ENCODE measurements around the genes KMT2C and XRCC2.

DNA sequence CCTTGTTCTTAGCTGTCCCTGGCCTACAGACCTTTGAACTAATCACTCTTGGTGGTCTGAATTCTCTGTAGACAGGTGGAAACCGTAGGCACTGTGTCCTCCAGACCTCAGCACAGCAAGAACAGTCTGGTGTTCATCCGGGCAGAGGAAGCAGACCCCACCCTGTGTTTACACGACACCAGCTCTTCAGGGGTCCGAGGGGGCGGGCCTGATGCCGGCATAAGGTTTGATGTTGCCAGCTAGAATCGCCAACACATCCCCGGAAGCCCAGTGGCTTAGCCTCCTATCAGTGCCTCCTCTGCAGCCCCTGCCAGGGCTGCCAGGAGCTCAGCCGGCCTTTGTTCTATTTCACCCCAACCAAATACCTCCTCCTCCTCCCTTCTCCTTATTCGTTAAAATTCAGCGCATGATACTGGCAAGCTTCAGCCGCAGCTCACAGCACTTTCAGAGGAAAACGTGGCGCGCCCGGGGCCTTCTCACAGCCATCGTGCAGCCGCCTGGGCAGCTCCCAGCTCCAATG lies 176.2 kb upstream of the RHEB start:
- RRBS, result 76% methylated on average over 8 of the region's 18 CpGs

DNA sequence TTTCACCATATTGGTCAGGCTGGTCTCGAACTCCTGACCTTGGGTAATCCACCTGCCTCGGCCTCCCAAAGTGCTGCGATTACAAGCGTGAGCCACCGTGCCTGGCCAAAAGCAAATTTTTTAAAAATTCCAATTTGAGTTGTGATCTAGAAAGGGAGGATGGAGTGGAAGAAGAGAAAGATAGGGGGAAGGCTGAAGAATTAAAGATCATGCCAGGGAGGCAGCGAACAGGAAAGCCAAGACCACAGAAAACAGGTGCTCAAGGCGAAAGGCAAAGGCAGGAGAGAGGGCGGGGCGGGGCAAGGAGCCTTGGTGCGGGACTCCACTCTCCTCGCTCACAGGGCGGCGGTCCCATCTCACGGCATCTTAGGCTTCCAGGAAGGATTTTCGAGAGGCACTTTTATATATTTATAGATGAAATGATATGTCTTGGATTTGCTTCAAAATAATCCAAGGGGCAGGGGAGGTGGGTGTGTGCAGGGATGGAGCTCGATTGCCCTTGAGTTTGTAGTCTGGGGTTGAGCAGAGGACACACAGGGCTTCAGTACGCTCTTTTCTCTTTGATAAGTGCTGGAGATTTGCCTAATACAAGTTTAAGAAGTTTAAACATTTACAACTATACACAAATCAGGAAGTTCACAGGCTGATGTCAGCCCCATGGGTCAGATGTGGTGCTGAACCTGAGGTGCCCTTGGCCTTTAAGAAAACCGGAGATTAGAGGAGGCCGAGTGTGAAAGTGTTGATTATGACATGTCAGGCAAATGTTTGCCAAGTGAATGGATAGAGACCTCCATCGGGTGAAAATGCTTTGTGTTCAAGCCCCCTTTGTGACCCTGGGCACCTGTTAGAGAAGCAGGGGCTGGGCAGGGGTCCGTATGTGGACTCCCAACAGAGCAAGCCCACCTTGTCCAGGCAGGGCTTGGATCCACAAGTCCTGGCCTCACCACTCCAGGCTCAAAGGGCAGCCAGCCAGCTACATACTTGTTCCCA lies 161.1 kb downstream of the PRKAG2 start:
- RRBS, result no CpG with 5 or more reads among the region's 21 CpGs

DNA sequence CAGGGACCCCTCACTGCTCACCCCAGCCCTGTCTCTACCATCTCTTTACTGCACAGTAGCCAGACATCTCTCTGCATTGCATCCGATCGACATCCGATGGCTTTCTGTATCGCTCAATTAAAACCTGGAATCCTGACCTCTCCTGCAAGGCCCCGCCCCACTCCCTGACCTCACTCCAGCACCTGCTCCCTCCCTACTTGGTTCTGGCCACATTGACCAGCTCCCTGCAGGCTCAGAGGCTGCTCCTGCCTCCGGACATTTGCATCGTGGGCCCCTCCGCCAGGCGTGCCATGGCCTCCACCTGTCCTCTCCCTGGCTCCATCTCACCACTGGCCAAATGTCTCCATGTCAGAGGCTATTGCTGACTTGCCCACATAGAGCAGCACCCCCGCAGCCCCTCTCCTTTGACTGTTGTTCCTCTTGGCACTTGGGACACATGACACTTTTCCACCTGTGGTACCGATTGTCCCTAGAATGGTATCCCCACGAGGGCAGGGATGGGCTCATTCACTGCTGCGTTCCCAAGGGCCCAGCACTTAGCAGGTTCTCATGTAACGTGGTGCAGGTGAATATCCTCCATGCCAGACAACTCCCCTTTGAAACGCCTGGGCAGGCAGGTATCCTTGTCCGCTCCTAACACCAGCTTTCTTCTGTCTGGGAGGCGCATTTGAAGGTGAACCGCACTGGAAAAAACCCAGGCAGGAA lies 117.8 kb downstream of the PRKAG2 start:
- RRBS, result no CpG with 5 or more reads among the region's 18 CpGs

DNA sequence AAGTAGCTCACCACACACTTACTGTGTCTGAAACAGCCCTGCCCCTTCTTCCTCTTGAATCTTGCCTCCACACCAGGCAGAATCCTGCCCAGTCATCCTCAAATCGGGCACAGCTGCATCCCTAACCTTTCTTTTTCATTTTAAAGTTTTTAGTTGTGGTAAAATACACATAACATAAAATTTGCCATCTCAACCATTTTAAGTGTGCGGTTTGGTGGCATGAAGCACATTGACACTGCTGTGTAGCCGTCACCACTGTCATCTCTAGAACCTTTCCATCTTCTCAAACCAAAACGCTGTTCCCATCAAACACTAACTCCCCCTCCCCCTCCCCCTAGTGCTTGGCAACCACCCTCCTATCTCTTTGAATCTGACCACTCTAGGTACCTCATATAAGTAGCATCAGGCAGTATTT lies 89.9 kb downstream of the PRKAG2 start:
- RRBS, result no CpG with 5 or more reads among the region's 4 CpGs

- RRBS, result no CpG with 5 or more reads among the region's 7 CpGs
Observed at GRCh38 chr7:151825999-151826375, 50.9 kb downstream of the PRKAG2 start.

- RRBS, result no CpG with 5 or more reads among the region's 27 CpGs
Observed at GRCh38 chr7:151837332-151838211, 39.3 kb downstream of the PRKAG2 start.

- RRBS, result no CpG with 5 or more reads among the region's 22 CpGs
Observed at GRCh38 chr7:151844144-151844902, 32.6 kb downstream of the PRKAG2 start.

DNA sequence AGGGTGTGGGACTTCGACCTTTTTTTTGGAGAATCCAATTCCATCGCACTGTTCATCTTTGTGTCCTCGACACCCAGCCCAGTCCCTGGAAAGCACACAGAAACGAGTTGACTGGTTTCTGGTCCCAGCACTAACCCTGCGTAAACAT lies 9.4 kb downstream of the PRKAG2 start:
- RRBS, result no CpG with 5 or more reads among the region's 5 CpGs

DNA sequence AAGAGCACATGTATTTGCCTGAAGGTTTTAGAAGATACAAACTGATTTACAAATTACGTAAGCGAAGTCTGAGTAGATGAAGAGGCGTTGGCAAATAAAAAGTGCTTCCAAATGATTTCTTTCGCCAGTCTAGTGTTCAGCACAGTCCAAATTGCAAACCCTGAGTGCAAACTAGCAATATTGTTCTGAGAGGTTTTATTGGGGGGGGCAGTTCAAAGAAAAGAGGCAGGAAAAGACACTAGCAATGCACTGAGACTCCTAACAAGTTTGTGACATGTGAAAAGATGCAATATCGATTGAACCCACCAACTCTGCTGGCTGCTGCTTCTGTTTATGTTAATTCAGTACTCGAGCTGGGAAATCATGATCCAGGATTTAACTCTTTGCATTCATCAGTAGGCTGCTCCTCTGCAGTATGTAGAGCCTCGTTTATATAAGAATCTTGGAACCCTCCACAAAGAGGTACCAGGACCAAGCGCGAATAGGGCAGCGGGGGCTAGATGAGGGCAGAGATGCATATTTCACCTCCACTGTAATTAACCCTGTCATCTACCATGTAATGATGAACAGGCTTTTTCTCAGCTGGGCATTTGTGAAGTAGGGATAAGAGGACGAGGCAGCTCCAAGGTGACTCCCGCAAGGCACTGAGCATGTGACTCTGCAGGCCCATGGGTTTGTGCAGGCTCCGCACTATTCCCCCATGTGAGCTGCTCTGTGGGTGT lies 7.9 kb downstream of the PRKAG2 start:
- RRBS, result no CpG with 5 or more reads among the region's 13 CpGs

GRCh38 chr7:151917603-151918501 lies 38.4 kb upstream of the GALNTL5 start:
- RRBS, result no CpG with 5 or more reads among the region's 13 CpGs

DNA sequence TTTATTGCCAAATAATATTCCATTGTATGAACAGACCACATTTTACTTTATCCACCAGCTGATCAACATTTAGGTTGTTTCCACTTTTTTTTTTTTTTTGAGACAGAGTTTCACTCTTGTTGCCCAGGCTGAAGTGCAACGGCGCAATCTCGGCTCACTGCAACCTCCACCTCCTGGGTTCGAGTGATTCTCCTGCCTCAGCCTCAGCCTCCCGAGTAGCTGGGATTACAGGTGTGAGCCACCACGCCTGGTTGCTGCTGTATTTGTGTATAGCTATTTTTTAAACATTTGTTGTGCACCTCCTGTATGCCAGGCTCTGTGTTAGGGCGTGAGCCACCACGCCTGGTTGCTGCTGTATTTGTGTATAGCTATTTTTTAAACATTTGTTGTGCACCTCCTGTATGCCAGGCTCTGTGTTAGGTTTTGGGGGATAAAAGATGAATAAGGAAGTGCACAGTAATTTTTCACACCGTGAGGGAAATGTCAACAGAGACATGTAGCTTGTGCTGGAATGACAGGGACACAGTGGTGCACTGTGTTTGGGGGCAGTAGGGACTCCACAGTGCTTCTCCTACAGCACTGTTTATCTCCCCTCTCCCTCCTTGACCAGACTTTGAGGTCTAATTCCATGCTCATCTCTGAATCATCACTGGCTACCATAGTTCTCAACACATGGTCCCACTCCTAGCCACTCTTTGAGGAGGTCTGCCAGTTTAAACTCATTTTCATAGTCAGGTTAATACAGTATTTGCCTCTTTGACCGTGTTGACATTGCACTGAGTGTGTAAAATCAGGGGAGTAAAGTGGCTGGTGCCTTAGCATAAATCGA lies 89.2 kb downstream of the GALNT11 start:
- RRBS, result no CpG with 5 or more reads among the region's 11 CpGs

- RRBS, result no CpG with 5 or more reads among the region's 14 CpGs
Observed at GRCh38 chr7:152116819-152117574, 91.5 kb downstream of the GALNT11 start.

GRCh38 chr7:152176897-152178077 lies 151.8 kb downstream of the GALNT11 start:
- RRBS, result no CpG with 5 or more reads among the region's 12 CpGs

- RRBS, result no CpG with 5 or more reads among the region's 4 CpGs
Observed at GRCh38 chr7:152191392-152192089, 166.1 kb downstream of the GALNT11 start.

DNA sequence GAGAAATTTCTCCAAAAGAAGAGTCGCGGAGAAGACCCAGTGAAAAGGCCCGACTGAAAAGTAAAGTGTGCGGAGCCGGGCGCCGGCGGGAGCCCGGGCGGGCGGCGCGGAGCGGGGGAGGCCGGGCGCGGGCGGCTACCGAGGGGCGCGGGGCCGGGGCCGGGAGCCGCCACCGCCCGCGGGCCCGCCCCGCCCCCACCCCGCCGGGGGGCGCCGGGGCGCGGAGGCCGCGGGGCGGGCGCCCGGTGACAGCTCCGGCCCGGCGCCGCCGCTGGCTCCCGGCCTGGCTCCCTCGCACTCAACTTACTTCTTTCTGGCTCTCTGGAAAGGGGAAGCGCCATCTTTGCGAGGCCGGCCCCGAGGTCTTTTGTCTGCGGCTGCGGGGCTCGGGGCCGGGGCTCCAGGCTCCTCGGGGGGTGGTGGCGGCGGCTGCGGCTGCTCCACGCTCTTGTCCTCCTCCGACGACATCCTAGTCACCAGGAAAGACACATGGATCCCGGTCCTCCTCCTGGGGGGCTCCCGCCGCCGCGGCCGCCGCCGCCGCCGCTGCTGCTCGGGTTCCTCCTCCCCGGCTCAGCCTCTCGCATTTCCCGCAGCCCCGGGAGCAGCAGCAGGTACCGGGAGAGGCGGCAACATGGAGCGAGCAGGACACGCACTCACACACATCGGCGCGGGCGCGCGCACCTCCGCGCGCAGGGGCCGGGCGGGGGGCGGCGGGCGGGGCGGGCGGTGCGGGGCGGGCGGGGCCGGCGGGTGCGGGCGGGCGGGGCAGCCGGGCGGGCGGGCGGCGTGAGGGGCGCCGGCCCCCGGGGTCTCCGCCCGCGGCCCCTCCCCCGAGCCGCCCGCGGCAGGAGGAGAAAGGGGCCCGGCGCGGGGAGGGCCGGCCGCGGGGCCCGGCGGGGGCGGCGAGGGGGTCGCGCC lies at the start of gene KMT2C:
KMT2C (minus strand) TSS at position 685 of the 921 bp plus-strand sequence.
- RRBS, result 3% methylated on average over 30 of the region's 132 CpGs

DNA sequence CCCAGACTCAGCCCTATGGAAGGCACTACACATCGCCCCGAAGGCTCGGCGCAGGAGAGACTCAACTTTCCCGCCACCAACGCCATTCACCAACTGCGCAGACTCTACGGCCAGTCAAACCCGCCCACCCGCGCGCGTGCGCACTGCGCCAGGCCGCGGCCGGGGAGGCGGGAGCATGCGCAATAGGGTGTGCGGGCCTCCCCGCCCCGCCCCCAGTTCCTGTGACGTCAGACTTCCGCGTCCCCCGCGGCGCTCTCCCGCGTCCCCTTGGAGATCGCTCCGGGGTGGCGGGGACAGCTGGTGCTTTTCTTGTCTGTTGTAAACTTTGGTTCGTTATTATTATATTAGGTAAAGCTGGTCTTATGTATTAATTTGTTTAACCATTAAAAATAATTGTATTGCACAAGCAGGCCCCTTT lies at the start of gene XRCC2:
XRCC2 (minus strand) TSS at position 95 of the 418 bp plus-strand sequence.
- RRBS, result no CpG with 5 or more reads among the region's 35 CpGs

DNA sequence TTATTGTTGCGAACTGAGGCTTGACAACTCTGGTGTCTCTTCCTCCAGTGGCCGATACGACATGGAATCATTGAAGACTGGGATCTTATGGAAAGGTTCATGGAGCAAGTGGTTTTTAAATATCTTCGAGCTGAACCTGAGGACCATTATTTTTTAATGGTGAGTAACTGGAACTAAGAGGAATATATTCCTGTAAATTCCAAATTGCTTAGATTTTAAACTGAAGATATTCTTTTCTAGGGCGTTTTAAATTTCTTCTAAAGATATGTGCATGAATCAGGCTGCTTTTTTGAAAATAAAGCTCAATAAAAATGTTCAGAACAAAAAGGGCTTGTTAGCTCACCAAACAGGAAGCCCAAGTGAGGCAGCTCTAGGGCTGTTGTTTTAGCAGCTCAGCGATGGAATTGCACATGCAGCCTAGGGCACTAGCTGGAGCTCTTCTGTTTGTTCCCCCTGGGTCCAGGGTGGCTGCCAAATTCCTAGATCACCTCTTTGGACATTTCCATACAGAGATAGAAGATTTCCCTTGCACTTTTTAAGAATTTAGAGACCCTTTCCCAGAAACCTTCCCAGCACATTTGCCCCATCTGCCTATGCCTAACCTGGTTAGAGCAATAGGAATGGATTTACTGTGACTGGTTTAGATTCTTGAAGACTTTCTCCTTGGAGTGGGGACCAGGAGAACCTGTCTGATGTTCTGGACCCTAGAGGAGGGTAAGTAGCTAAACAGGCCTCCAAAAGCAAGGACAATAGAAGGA lies 42.2 kb downstream of the ACTR3B start:
- RRBS, result no CpG with 5 or more reads among the region's 6 CpGs

DNA sequence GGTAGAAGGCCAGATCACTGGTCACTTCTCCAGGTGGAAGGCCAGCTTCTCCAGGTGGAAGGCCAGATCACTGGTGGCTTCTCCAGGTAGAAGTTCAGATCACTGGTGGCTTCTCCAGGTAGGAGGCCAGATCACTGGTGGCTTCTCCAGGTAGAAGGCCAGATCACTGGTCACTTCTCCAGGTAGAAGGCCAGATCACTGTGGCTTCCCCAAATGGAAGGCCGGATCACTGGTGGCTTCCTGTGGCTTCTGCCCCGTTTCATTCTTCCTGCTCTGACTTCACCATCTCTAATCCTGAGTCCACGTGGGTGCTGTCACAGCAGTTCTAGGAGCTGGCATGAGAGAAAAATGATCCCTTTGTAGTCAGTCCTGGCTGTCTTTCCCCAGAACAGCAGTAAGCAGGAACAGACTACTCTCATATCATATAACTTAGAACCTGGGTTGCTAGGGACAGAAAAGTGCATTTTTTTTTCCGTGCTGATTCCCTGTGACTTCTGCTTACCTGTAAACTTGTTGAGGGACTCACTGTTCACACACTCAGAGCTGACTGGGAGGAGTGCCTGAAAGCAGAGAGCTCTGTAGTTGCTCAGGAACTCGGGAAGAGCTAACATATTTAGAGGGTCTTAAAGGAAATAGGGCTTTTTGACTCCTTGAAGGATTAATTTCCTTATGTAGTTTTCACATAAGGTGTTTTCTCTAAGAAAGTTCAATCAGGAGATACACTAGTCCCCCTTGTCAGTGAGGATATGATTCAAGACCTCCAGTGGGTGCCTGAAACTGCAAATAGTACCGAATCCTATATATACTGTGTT lies 91.0 kb downstream of the ACTR3B start:
- RRBS, result no CpG with 5 or more reads among the region's 6 CpGs

DNA sequence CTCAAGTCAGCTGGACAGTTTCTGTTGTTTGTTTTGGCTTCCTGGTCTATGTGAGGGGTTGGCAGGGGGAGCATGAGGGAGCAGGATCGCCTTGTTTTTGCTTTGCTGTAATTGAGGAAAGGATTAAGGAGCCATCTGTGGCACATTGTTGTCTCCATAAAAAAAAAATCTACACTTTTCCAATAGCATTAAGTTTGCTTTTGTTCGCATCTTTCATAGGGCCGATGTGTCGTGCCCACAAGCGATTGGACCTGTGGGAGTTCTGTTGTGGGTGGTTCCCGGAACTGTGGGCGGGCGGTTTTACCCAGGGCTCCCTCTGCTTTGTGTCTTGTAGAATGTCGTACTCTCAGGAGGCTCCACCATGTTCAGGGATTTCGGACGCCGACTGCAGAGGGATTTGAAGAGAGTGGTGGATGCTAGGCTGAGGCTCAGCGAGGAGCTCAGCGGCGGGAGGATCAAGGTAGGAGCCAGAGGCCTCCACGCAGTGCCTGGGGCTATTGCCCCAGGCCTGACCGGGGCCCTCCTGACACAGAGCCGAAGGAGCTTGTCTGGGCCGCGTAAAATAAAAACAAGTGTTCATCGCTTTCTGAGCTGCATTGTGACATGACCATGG lies 92.3 kb downstream of the ACTR3B start:
- RRBS, result no CpG with 5 or more reads among the region's 21 CpGs

- RRBS, result no CpG with 5 or more reads among the region's 4 CpGs
Observed at GRCh38 chr7:152933061-152933473, 173.5 kb downstream of the ACTR3B start.

Data from AG04449 (cell line).